ENCODE data around the genes GUCY1B1, GASK1B, NPY5R, MARCHF1, SMIM31 and TRIM75.

DNA sequence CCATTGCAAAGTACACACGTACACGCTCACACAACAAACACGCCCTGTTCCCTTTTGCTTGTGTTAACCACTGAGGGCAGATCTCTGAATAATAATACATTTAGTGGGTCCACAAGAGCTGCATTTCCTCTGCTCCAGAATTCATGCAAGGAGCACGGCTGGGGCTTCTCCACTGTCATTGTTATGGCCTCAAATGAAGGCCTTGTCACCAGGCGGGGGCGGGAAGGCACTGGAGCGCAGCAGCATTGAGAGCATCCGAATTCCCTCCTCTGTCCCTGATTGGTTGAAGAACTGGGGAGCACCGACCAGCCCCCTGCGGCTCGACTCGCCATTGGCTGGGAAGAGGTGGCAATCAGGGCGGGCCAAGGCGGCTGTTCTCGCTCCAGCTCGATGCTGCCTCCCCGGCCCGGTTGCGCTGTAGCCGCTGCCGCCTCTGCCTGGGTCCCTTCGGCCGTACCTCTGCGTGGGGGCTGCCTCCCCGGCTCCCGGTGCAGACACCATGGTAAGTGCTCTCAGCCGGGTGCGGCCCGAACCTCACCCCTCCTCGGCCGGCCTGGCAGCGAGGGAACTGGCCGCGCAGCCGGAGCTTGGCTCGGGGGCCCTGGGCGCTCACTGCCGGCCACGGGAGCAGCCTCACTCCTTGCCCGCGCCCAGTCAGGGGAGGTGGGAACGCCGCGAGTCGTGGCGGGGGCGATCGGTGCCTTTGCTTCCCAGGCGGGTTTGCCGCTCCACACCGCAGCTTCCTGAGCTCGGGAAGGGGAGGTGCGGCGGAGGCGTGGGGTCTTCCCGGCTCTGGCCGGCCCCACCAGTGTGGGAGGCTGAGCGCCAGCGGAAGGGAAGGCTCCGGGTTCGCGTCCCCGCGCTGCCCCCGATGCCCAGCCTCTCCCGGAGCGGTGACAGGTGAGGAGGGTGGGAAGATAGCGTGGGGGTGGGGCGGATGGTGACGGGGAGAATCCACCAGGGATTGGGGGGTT is at the start of gene GUCY1B1:
Gene GUCY1B1, plus strand, starts transcription at position 380 of the 974 bp plus-strand sequence.
- PRO-cap, 6 experiments = peak in 6 of 6 experiments; most common plus-strand start position 418 of the sequence (in 6); most common minus-strand start position 194 of the sequence (in 2)
- RAMPAGE, long total RNA, 2 experiments = start-site peak on the plus strand in 2 of 2 experiments, centred at positions 424 to 434 of the sequence, 23 to 154 reads per replicate
- RRBS = 3% methylated on average over 21 of the region's 70 CpGs

DNA sequence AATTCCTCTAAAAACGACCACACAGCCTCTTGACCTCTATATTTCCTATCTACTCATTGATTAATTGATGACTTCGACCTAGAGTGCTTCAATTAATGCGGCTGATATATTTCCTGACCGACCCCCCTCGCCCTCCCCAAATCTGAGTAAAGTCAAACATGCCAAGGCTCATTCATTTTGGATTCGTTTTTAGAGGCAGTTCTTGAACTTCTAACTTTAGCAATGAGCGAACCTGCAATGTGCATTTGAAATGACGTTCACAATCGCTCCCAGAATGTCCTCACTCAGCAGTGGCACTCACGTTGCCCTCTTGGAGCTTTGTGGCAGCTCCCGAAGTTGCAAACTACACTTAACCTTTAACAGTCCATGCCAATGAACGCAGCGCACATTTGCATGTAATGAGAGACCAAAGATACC is 1.3 kb downstream of the PDGFC start:
- PRO-cap, 6 experiments = peak in 4 of 6 experiments; most common plus-strand start position 283 of the sequence (in 3); most common minus-strand start position 322 of the sequence (in 1)
- RAMPAGE, long total RNA, 2 experiments = no peak in any of the 2 experiments
- RRBS = no CpG with 5 or more reads among the region's 13 CpGs

DNA sequence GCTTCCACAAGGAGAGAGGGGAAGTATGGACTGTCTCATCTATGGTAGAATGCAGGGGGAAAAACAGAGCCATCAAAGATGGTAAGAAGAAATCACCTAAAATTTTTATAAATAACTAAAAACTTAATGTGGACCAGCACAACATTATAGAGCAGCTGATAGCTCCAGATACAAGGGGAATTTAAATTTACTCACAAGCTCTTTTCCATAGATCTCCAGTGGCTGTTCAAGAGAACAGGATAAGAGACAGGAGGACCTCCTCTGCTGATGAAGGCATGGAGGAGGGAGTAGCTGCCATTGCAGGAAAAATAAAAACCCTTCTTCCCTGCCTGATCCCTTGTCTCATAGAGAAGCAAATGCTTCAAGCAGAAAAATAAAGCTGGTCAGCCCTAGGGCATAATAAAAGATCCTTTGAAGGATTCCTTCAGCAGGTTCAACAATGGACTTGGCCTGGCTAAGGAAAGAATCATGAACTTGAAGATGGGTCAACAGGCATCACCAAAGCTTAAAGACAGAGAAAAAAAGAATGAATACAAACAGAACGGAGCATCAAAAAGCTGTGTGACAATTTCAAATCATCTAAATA is 113.5 kb downstream of the GASK1B start:
- PRO-cap, 6 experiments = no peak in any of the 6 experiments
- RAMPAGE, long total RNA, 2 experiments = no peak in any of the 2 experiments
- RRBS = no CpG with 5 or more reads among the region's 1 CpG

DNA sequence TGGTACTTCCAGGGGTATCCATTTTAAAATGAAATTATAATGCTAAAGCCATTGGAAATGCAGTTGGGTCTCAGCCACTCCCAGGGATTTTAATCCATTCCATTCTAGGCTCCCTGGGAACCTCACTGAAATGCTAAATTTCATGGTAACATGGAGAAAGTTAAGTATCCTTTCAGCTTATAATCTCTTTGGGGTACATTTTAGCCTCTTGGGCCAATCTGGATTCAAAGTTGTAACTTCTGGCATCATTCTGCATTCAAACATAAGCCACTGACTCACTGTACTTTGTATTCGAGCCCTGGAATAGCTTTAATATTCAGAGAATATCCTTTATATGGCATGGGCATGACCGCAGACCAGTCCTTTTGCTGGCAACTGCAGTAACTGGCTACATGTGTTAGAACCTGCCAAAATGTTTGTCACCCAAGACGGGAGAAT is 3.4 kb downstream of the GASK1B start:
- PRO-cap, 6 experiments = peak in 2 of 6 experiments; most common plus-strand start position 359 of the sequence (in 2); most common minus-strand start position 305 of the sequence (in 2)
- RAMPAGE, long total RNA, 2 experiments = no peak in any of the 2 experiments
- RRBS = no CpG with 5 or more reads among the region's 3 CpGs

DNA sequence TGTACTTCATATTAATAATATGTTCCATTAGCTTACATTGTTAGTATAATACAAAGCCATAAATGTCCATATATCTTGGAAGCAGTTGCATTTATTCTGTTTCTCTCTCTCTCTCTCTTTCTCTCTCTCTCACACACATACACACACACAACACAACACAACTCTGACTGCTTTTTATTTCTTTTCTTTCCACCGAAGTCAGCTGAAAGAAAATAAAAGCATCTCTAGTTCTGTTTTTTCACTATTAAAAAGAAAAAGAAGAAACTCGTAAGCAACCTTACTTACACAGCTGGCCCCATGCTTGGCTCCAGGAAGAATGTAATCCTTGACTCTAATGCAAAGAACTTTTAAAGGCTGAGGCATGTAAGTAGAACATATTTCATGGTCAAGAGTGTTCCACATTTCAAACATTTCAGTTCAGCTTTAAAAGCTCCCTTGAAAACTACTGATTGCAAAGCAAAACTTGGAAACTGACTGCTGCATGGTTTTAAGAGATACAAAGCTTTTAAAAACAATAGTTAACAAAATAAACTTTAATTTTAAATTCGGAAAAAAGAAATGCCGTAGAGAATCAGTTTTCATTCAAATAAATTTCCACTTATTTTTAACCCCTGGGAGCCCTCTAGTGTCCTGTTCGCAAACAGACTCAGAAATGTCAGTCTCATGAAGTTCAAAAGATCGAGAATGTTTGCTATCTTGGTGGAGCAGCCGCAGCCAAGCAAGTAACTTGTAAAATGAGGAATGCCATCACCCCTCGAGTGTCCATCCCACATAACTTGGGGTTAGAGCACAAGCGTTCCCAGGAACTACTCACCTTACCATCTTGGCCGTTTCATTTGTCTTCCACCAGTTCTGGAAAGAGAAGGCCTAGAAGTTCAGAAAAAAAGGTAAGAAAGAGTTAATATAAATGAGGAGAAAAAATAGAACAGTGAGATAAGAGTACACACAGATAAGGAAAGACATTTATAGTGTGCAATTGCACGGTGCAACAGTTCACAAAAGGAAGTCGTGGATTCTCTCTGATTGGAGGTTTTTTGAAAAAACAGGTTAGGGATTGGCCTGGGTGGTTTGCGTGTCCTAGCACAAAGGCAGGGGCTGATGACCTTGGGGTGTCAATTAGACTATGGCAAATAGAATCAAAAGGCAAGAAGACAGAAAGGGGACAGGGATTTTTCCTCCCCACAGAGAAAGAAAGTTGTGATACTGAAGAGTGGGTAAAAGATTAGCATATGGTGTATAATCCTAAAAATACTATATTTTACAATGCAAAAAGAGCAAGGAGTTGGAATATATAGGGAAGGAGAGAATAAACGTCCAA is at the start of gene GASK1B:
Gene GASK1B, minus strand, starts transcription at position 972 of the 1,318 bp plus-strand sequence.
- PRO-cap, 6 experiments = peak in 5 of 6 experiments; most common plus-strand start position 991 of the sequence (in 2); most common minus-strand start position 323 of the sequence (in 3)
- RAMPAGE, long total RNA, 2 experiments = start-site peak on the plus strand in 1 of 2 experiments, centred at positions 686 to 799 of the sequence, 6 to 8 reads per replicate; start-site peak on the minus strand in 2 of 2 experiments, centred at positions 337 to 979 of the sequence, 33 to 281 reads per replicate
- RRBS = no CpG with 5 or more reads among the region's 14 CpGs

DNA sequence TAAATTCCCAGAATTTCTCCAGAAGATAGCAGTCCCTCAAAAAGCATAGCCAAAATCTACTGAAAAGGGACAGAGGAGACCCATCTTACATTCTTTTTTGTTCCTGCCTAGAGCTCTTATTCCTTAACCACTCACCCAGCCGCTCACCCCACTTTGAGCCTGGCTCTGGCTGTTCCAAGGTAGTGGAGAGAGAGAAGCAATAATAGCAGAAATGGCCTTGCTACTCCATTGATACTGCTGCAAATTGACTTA is 1.7 kb upstream of the GASK1B start:
- PRO-cap, 6 experiments = no peak in any of the 6 experiments
- RAMPAGE, long total RNA, 2 experiments = no peak in any of the 2 experiments
- RRBS = no CpG with 5 or more reads among the region's 1 CpG

DNA sequence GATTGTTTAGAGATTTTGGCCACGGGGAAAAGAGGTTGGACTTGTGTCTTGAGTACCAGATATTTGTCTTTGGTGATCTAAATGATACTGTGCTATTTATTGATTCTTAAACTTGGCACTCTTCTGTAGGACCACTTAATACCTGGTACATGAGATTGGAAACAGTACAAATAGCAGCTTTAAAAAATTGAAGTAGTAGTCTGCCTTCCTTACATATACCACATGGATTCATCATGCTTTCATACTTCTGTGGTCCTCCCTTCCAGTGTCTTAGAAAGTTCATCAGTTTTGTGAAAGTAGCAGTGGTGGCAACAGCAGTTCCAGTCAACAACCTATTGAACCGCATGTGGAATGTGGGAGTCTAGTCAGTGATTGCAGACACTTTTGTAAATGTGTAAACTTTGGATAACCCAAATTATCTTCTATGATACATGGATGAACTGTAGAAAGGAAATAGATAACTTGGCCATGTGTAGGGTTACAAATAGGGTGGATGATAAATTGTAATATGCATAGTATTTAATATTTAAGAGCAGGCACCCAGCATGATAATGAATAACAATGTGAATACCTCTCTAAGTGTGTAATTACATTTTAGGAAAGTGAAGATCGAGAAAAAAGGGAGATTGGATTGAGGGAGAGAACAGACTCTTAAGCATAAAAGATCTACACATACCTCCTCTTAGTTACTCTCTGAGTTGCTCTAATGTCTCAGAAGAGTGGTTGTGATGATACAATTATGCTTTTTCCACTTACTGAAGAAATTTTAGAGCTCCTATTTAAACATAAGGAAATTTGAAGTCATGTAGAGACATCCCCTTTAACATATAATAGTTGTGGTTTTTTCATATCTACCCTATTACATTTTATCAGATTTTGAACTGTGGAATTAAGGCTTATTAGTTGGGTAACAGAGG is 34.2 kb downstream of the FNIP2 start:
- PRO-cap, 6 experiments = no peak in any of the 6 experiments
- RAMPAGE, long total RNA, 2 experiments = no peak in any of the 2 experiments
- RRBS = no CpG with 5 or more reads among the region's 3 CpGs

DNA sequence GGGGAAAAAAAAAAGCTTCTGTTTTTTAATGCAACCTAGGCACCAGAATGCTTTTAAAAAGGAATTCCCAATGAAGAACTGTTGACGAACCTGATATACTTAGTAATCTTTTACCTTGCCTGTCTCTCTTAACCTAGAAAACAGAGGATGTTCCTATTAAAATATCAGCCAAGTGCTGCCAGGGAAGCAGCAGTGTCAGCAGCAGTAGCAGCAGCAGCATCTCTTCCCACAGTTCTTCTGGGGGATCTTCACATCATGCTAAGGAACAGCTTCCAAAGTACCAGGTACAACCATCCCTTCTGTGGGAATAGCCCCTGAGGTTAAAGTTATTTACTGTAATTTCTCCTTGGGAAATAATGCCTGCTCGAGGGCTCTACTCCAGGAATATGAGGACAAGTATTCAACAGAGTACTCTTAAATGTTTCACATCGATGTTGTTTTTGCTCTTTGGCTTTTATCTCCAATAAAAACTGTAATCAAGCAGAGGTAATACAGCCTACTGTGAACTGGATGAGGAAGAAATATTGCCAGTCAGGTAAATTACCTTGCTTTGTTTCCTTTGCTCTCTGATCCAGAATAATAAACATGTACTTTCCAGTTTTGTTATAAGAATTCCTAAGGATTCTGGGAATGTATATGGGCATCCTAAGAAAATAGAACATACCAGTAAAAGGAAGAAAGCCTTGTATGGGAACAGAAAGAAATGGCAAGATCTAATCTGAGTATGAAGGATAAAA is 60.3 kb downstream of the FNIP2 start:
- PRO-cap, 6 experiments = no peak in any of the 6 experiments
- RAMPAGE, long total RNA, 2 experiments = no peak in any of the 2 experiments
- RRBS = no CpG with 5 or more reads among the region's 3 CpGs

- PRO-cap, 6 experiments = no peak in any of the 6 experiments
- RAMPAGE, long total RNA, 2 experiments = no peak in any of the 2 experiments
- RRBS = no CpG with 5 or more reads among the region's 13 CpGs
Measured at GRCh38 chr4:158830525-158831551, 62.0 kb downstream of the FNIP2 start.

GRCh38 chr4:159047982-159048773 is 13.1 kb upstream of the C4orf45 start:
- PRO-cap, 6 experiments = peak in 1 of 6 experiments; most common plus-strand start chr4:159048403 (in 1)
- RAMPAGE, long total RNA, 2 experiments = no peak in any of the 2 experiments
- RRBS = no CpG with 5 or more reads among the region's 19 CpGs

DNA sequence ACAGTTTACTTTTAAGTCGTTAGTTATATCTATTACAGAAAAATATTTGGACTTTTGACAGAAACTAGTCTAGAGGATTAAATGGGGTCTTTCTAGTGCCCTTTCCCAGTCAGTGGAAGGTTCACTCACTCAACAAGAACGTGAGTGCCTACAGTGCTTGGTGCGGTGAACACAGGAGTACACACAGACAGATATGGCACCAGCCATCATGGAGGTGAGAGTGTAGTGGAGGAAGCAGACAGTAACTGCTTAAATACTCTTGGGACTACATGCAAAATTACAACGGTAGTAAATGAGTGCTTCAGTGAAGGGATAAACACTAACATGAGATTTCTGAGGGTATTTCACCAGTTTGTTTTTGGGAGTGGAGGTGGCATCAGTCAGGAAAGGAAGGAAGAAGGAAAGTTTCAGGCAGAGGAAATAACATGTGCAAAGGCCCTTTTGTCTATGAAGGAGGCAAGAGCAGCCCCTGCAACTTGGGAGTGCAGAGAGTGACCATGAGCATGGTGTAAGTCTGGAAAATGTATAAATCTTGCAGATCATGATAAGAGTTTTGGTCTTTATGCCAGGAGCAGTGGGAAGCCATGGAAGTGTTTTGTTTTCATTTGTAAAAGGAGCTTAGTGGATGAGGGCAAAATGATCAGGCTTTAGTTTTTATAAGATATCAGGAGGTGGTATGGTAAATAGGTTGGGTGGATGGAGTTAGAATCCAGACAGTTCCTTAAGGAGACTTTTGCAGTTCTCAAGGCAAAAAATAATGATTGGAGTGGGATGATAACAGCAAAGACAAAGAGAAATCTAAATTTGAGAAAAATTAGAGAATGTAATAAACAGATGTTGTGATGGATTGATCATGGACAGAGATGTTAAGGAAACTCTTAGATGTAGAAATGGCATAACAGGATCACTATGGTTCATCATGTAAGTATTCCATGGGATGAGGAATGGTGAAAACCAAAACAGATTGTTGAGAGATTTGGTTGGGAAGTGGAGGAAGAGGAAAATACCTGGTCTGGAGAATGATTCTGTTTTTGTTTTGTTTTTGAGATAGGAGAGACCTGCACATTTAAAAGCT is 162.5 kb downstream of the RAPGEF2 start:
- PRO-cap, 6 experiments = no peak in any of the 6 experiments
- RAMPAGE, long total RNA, 2 experiments = no peak in any of the 2 experiments
- RRBS = no CpG with 5 or more reads among the region's 4 CpGs

- PRO-cap, 6 experiments = peak in 1 of 6 experiments; most common plus-strand start chr4:161651188 (in 1)
- RAMPAGE, long total RNA, 2 experiments = no peak in any of the 2 experiments
- RRBS = no CpG with 5 or more reads among the region's 5 CpGs
Measured at GRCh38 chr4:161650784-161651277, 513.0 kb downstream of the FSTL5 start.

GRCh38 chr4:161817788-161818181 is 346.0 kb downstream of the FSTL5 start:
- PRO-cap, 6 experiments = no peak in any of the 6 experiments
- RAMPAGE, long total RNA, 2 experiments = no peak in any of the 2 experiments
- RRBS = no CpG with 5 or more reads among the region's 8 CpGs

DNA sequence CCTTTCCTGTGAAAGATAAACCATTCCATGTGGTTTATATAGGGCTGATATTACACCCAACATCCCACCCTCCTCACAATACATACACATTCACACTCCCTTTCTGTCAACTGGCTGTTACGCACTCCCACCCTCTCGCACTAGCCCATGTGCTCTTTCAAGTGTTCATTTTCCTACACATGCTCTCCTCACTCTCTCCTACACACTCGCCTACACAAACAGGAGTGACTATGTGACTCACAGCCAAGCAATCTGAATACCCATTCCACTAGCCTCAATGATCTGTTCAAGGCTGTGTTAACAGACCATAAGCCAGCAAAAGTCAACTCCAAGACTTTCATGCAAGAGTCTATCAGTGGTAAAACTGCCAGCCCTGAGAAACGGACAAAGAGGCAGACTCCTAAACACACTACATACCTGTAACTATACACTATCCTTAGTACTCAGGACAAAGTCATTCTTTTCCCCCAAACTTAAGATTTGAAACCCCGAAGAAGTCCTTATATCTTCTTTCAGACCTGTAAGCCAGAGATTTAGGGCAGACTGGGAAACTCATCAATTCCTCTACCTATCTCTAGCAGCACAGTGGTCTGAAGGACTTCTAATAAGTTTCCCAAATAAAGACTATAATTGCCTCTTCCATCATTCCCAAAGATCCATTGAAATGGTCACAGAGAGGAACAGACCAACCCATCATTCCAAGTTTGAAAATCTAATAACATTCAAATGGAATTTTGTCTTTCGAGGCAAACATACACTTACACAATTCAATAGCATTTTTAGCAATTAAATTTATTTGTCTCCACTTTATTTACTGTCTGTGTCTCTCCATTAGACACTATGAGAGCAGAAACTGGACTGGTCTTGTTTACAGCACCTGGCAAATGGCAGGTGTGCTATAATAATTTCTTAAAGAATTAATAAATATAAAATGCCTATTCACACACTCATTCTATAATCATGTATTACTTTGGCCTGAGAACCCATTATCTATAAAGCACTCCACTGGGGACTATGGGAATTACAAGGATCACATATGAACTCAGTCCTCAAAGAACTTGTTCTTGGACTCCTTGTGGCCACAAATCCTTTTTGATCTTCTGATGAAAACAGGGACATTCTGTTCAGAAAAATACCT is 4.5 kb downstream of the NAF1 start:
- PRO-cap, 6 experiments = no peak in any of the 6 experiments
- RAMPAGE, long total RNA, 2 experiments = no peak in any of the 2 experiments
- RRBS = no CpG with 5 or more reads among the region's 6 CpGs

- PRO-cap, 6 experiments = no peak in any of the 6 experiments
- RAMPAGE, long total RNA, 2 experiments = no peak in any of the 2 experiments
- RRBS = no CpG with 5 or more reads among the region's 7 CpGs
Measured at GRCh38 chr4:163343074-163343468, 621 bp upstream of the NPY5R start.

DNA sequence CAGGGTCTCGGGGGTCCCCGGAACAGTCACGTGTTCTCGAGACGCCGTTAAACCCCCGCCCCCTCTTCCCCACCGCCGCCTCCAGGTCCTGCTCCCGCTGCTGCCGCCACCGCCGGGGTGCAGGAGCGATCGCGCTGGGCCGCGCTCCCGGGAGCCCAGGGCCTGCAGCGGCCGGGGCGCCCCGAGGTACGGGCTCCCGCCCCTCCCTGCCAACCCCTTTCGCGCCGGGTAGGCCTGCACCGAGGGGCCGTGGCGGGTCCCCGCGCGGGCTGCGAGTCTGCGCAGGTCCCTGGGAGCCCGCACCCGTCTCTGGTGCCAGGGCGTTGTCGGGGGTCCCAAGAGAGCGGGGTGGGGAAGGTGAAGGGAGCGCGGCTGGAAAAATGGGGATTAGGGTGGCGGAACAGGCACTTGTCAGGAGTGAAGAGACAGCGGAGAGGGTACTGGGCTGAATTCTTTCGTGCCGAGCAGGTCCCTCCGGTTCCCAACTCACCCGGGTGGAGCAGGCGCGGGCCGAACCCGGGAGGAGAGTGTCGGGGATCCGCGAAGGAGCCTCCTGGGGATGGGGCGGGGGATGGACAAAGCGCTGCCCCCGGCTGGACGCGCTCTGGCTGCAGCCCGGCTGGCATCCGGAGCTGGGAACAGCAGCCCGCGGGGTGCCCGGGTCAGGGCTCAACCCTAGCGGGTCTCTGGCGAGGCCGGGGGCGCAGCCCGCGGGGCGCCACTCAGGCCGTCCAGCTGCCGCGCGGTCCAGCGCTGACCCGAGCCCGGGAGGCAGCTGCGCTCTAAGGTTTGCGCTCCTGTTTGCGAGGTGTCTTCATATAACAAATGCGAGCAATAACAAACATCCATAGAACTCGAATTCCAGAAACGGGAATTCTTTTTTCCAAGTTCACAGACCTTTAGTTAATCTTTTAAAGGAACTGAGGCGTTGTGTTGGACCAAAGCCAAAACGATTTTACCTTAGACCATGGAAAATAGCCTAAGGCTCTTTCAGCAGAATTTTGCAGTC is at the start of gene NPY5R:
Gene NPY5R, plus strand, starts transcription at position 78 of the 1,009 bp plus-strand sequence.
- PRO-cap, 6 experiments = no peak in any of the 6 experiments
- RAMPAGE, long total RNA, 2 experiments = no peak in any of the 2 experiments
- RRBS = 2% methylated on average over 46 of the region's 88 CpGs

- PRO-cap, 6 experiments = no peak in any of the 6 experiments
- RAMPAGE, long total RNA, 2 experiments = no peak in any of the 2 experiments
- RRBS = no CpG with 5 or more reads among the region's 3 CpGs
Measured at GRCh38 chr4:163674360-163674559, 179.8 kb downstream of the TMA16 start.

GRCh38 chr4:164383838-164384249 is at the start of gene MARCHF1:
Gene MARCHF1 (minus strand): TSS chr4:164384019.
- PRO-cap, 6 experiments = peak in 1 of 6 experiments; most common plus-strand start chr4:164384174 (in 1)
- RAMPAGE, long total RNA, 2 experiments = no peak in any of the 2 experiments
- RRBS = 3% methylated on average over 18 of the region's 24 CpGs

DNA sequence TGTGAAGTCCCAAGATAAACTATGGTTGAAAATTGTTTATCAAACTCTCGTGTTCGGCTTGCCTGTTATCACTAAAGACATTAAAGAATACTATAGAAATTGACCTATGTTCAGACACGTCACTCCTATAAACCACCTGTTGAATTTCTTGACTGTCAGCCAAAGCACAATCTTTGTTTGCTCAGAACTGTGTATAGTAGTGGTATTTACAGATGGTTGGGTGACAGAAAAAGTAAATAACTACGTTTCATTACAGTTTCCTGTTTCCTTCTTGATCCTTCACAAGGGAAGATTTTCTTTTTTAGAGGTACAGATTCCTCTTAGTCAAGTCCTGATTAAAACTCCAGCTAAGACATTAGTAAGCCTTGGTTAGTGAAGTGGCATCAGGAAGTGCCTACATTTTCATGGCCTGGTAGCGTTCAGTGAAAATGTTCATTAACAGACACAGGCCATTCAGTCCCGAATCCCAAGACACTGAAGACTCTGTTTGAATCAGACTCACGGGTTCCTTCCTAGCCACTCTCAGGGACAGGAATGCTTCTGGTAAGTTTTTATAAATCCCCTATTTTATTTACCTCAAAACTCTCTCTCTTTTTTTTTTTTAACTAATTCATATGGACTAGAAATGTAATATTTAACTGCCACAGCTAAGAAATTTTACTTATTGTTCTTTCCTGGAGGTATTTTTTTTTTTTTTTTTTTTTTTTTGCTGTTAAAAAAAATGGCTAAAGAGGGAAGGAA is at the start of gene SMIM31:
Gene SMIM31, plus strand, starts transcription at position 263 of the 741 bp plus-strand sequence.
- PRO-cap, 6 experiments = no peak in any of the 6 experiments
- RAMPAGE, long total RNA, 2 experiments = no peak in any of the 2 experiments
- RRBS = no CpG with 5 or more reads among the region's 7 CpGs

GRCh38 chr4:165053615-165054108 is at the start of gene TRIM75:
Gene TRIM75 (plus strand): TSS chr4:165053866.
- PRO-cap, 6 experiments = no peak in any of the 6 experiments
- RAMPAGE, long total RNA, 2 experiments = no peak in any of the 2 experiments
- RRBS = no CpG with 5 or more reads among the region's 7 CpGs

All from heart left ventricle (tissue), 7 donors.